ENCODE results near the gene HMGB2.

- PRO-cap, result no peak
Observed at GRCh38 chr4:169135909-169136590, 126.0 kb upstream of the CBR4 start.

GRCh38 chr4:169238052-169238792, 32.5 kb downstream of the SH3RF1 start:
- PRO-cap, result no peak

DNA sequence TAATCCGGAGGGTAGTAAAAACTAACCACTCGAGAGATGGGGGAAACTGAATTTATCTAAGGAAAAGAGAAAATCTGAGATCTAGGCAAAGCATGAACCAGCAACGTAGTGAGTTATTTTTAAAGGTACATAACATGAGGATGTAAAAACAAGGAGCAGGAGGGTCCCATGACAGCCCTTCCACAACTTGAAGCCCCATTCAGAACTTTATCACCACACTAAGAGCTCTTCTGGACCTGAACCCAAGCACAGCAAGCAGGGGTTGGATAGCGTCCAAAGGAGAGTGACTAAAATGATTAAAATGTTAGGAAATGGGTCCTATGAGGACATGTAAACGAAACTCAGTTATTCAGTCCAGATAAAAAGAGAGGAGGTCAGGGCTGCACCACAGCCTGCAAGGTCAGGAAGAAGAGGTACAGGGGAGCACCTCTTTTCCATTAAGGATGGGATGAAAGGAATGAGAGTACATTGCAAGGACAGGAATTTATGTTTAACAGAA, 16.2 kb downstream of the SH3RF1 start:
- PRO-cap, result no peak

- PRO-cap, result no peak
Observed at GRCh38 chr4:169256902-169257295, 13.9 kb downstream of the SH3RF1 start.

- PRO-cap, result bidirectional peak, plus-strand start at chr4:169270012, minus-strand start at chr4:169269956; bidirectional peak, plus-strand start at chr4:169270319, minus-strand start at chr4:169270956
Observed at GRCh38 chr4:169269834-169270724, 677 bp downstream of the SH3RF1 start.

- PRO-cap, result no peak
Observed at GRCh38 chr4:169508004-169508438, 104.4 kb downstream of the NEK1 start.

- PRO-cap, result no peak
Observed at GRCh38 chr4:169537482-169538374, 74.7 kb downstream of the NEK1 start.

DNA sequence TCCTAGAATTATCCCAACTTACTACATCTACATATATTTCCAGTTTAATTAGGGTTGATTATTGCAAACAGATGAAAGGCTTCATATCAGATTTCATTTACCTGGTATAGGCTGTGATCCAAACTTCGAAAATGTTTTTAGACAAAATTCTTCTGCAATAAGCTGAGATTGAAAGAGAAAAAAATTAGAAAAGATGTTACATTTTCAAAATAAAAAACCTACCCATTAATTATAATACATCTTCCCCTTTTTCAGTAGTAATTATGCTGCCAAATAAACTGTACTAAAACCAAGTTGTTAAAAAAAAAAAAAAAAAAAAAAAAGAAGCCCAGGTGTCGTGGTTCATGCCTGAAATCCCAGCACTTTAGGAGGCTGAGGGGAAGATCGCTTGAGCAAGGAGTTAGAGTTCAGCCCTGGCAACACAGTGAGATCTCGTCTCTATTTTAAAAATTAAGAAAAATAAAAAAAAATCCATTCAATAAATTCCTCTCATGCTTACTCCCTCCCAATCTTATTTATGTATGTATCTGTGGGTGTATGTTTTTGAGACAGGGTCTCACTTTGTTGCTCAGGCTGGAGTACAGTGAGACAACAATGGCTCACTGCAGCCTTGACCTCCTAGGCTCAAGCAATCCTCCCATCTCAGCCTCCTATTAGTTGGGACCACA, 31.5 kb downstream of the NEK1 start:
- PRO-cap, result no peak

GRCh38 chr4:169650347-169651060, 30.1 kb downstream of the CLCN3 start:
- PRO-cap, result no peak

- PRO-cap, result unidirectional peak, plus-strand start at chr4:169664147
Observed at GRCh38 chr4:169663484-169664408, 43.4 kb downstream of the CLCN3 start.

DNA sequence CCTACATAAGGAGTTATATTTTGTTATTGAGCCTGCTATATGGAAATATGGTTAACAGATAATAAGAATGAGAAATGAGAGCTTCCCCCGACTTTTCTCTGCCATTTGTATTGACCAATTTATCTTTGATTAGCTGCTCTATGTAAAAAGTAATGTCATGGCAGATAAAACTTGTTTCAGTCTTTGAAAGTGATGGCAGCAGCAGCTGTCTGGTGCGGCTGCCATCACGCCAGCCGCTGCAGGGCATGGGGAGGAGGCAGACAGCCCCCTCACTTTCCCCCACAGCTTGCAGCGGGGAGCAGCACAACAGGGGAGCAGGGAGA, 13.6 kb upstream of the MFAP3L start:
- PRO-cap, result unidirectional peak, plus-strand start at position 214 of the sequence

- PRO-cap, result no peak
Observed at GRCh38 chr4:172982107-172982512, 186.5 kb upstream of the GALNT7 start.

DNA sequence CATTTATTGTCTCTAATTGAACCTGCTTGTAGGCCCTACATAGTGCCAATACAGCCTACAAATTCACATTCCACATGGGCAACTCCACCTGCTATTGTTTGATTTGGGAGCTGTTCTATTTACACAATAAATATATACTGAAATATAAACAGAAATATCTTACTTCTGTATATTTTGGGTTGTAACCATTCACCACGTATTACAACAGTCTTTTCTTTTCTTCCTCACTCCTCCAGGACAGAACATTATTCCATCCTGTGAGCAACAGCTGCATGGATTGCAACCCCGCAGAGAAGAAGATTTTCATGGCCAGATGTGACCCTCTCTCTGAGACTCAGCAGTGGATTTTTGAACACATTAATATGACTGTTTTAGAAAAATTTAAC, 128.9 kb upstream of the GALNT7 start:
- PRO-cap, result no peak

- PRO-cap, result no peak
Observed at GRCh38 chr4:173318753-173318952, 15.5 kb downstream of the HMGB2 start.

GRCh38 chr4:173334129-173334512, at the start of gene HMGB2:
HMGB2 (minus strand) TSS chr4:173334358.
- PRO-cap, result bidirectional peak, plus-strand start at chr4:173334027, minus-strand start at chr4:173334159; bidirectional peak, plus-strand start at chr4:173334858, minus-strand start at chr4:173334353

DNA sequence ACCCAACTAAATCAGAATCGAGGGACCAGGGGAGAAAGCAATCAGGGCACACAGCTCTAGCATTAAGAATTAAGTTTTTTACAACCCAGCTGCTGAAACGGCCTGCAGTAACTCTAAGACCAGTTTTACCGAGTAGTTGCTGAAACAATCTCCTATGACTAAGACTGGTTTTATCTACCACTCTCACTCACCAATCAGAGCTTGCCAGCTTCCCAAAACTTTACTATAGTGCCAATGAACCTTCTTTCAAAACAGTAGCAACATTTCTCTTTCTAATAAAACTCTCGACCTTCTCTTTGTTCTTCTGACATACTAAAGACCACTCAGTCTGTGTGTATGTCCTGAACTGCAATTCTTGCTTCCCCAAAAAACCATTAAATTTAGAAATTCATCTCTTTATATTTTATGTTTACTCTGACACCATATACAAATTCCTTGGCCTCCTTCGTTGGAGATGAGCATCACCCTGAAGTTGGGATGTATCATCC, 2.7 kb upstream of the SAP30 start:
- PRO-cap, result no peak

DNA sequence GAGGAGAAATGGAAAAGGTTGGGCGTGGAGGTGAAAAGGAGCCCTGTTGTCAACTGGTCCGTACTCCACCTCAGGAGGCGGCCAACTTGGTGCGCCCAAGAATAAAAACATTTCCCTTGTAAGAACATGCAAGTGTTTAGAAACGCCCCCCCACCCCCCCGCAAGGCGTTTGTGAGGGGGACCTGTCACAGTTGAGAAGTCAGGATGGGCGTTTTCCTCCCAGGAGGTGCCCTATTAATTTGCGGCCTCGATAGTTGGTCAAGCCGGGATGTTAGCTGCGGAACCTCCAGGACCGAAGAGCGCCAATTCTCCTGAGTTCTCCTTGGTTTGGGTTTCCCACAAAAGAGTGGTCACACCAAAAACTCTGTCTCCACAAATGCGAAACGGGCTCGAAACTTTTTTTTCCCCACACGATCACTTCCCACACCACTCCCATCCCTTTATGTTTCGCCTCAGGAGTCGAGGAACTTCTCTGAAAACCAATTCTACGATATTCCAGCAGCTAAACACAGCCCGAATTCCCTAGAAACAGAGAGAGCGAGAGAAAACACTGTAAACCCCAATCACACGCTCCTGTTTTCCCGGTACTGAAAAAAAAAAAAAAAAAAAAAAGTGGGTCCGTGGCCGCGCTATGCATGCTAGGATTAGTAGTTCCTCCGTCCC, 513 bp upstream of the SAP30 start:
- PRO-cap, result bidirectional peak, plus-strand start outside the sequence, minus-strand start at position 589 of the sequence

- PRO-cap, result no peak
Observed at GRCh38 chr4:173523072-173523448, 7.0 kb downstream of the HAND2 start.

DNA sequence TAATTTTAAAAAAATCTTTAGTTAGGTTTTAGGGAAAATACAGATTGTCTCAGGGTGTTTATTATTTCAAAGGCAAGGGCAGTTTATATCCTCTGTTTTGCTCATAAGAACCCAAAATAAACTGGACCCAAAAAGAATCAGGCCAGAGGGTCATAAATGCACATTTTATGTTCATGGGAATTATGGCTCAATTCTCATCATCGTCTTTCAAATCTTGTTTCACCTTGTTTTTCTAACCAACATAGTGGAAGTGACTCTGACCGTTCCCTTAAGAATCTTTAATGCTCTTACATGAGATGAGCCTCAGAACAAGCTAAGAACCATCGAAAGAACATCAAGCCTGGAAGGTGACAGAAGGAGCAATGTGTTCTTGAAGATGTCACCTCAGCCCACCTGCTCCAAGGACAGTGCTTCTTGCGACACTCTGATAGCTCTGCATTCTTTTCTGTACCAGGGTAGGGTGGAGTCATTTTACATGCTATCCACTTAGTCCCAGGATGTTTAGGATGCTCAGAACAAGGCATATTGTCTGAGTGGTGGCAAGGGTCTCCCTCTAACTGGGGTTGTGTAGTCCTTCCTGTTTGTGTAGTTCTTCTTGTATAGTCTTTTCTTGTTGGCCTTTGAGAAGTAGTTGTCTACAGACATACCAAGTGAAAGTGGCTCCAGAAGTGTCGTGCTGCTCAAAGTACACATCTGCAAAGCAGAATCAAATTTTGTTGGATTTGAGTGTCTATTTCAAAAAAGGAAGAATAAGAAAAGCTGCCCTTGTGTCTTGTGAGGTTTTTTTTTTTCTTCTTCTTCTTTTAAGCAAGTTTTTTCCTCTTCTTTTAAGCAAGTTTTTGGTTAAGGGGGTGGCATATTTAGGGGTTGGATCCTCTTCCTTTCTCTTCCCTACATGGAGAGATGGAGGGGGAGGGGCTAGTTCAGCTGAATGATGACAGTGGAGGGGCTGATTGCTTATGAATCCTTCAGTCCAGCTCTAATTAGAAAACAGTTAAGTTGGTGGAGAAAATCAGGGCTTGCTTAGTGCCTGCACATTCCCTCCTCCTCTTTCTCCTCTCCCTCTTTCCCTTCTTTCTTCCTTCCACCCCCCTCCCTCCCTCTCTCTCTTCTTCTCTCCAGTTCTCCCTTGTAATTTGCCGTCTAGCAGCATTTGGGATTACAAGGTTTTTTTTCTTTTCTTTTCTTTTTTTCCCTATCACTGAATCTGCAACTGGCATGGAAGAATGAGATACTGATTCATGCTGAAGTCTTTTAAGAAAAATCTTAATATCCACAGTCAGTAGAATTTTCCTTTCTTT, 4.1 kb upstream of the HAND2 start:
- PRO-cap, result no peak

GRCh38 chr4:173547798-173548161, 17.8 kb upstream of the HAND2 start:
- PRO-cap, result no peak

Data from progenitor cell of endocrine pancreas (in vitro differentiated cells).